Cytotoxic T cell (primary cell): ENCODE measurements around a stretch of chr3.

- PRO-cap, 2 experiments = peak in 2 of 2 experiments; most common plus-strand start chr3:13480687 (in 1); most common minus-strand start chr3:13480616 (in 2)
These were observed 758 bp downstream of the HDAC11 start for GRCh38 chr3:13480530-13481598.

- PRO-cap, 2 experiments = no peak in any of the 2 experiments
These were observed 4.1 kb downstream of the HDAC11 start for GRCh38 chr3:13484219-13484607.

DNA sequence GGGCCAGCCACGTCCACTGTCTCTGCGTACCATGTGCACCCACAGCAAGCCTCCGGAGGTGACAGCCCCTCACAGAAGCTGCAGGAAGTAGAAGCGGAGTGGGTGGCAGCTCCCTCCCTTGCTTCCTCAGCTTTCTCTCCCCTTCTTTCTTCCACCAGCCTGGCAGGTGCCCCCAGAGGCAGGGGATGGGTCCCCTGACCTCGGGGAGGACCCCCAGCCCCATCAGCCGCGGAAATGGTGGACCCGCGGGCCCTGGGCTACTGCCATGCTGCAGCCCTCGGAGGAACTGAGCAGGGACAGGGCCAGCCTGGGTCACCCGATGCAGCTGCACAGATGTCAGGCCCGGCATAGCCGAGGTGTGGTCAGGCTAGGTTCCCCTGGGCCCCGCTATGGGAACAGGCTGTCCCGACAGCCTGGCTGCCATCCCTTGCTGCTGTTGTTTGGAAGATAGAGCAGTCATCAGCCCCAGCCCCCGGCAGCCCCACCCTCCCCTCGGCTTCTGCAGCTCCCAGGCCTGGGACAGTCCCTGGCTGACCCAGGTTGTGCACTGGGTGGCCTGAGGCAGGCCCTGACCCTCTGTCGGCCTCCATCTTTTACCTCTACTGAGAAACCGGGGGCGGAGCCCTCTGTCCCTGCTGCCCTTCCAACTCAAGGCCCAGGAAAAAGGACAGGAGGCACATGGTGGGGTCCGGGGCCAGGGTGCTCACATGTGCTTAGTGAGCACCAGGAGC is 31.7 kb upstream of the FBLN2 start:
- PRO-cap, 2 experiments = no peak in any of the 2 experiments

DNA sequence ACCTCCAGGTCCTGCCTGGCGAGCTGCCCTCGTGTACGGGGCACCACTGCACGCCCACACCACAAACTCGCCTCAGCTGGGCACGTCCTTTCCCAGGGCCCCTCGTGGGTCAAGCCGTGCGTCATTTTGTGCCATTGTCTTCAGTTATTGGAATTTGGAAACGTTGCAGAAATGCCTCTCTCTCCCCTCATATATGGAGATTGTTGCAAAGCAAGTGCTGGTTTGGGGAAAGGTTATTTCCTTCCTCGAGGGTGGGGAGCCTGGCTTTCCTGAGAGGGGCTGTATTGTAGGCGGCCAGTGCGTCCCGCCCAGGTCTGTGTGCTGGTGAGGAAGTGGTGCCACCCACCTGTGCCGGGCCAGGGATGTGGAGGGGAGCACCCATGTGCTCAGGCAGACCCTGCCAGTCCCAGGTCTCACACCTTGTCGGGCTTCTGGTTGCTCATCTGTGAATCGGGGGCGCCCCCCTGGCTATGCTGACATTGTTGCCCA is 4.6 kb downstream of the FBLN2 start:
- PRO-cap, 2 experiments = no peak in any of the 2 experiments

- PRO-cap, 2 experiments = no peak in any of the 2 experiments
These were observed 106.4 kb downstream of the FBLN2 start for GRCh38 chr3:13655206-13655817.

GRCh38 chr3:13850039-13850944 is 29.6 kb downstream of the WNT7A start:
- PRO-cap, 2 experiments = no peak in any of the 2 experiments

DNA sequence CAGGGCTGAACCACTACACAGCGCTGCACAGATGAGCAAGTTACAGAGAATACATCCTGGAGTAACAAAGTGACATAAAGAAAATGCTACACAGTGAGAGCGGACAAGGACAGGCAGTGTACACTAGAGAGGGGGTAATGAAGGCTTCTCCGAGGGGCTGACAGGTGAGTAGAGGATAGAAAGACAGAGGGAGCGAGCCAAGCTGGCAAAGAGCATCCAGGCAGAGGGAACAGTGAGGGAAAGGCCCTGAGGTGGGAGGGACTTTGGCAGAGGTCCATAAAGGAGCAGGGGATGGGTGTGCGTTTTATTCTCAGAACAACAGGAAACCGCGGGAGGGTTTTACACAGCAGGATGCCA is 13.5 kb downstream of the WNT7A start:
- PRO-cap, 2 experiments = peak in 2 of 2 experiments; most common minus-strand start position 234 of the sequence (in 2)

GRCh38 chr3:13890344-13891110 is 10.7 kb upstream of the WNT7A start:
- PRO-cap, 2 experiments = peak in 1 of 2 experiments; most common plus-strand start chr3:13890996 (in 1); most common minus-strand start chr3:13890839 (in 1)

- PRO-cap, 2 experiments = no peak in any of the 2 experiments
These were observed 9.6 kb downstream of the TMEM43 start for GRCh38 chr3:14134174-14135033.

DNA sequence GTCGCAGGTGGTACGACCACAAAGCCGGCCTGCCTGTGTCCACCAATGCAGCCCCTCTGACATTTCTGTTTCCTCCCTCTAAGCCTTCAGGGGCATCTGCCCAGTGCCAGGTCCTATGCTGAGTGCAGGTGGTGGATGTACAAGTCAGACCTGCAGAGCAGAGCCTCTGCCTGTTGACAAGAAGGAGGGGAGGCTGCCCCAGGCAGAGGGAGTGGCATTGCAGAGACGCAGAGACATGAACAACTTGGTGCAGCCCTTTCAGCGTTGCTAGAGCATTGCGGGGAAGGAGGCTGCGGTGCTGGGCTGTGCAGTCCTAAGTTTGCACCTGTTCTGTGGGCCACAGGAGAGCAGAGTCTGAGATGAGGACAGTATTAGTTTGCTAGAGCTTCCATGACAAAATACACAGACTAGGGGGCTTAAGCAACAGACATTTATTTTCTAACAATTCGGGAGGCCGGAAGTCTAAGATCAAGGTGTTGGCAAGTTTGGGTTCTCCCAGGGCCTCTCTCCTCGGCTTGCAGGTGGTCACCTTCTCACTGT is 65.2 kb downstream of the LSM3 start:
- PRO-cap, 2 experiments = no peak in any of the 2 experiments

- PRO-cap, 2 experiments = no peak in any of the 2 experiments
These were observed 27.9 kb upstream of the SLC6A6 start for GRCh38 chr3:14374304-14375025.

DNA sequence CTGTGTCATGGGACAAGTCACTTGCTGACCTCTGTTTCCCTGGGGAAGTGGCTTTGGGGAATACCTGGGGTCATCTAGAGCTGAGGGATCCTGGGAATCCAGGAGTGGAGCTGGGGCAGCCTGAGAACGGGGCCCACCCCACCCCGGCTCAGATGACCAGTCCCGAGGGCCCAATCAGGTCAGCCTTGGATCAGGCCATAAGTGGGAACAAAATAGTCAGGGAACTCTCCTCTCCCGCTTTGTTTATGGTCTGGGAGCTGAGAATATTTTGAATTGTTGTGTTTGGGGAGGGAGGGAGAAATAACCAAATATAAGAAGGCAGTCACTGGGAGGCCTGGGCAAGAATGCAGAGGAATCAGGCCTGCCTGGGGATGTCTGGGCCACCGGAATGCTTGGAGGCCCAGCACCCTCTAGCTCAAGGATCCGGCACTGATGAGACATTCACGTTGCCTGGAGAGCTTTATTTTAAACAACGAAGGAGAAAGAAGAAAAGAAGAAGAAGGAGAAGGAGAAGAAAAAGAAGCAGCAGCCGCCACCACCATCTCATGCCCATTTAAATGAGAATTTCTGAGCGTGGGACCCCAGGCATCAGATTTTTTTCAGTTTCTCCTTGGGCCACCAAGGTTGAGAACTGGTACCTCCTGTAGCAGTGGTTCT is 8.7 kb upstream of the SLC6A6 start:
- PRO-cap, 2 experiments = no peak in any of the 2 experiments

DNA sequence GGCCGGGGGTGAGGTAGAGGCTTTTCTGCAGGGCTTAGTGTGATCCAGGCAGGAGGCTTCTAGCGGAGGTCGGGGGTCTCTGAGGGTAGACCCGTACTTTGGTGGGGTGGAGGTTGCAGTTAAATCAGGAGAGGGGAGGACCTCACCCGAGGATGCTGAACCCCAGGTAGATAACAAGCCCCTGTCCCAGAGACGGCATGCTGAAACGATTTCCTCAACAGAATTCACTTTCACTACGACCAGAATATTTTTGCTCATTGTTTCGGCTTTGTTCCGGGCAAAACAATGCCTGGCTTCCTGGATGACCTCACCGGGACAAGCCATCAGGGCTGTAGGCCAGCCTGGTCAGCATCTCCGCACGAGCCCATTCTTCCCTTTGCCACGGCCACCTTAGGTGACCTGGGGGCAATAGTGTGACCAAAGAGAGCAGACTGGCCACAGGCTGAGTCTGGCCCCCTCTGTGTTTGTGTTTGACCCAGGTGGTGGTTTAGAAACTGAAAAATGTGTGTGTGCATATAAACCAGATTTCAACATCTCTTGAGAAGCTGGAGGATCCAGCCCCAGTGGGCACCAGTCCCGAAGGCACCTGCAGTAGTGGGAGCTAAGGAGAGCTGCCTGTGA is 33.0 kb downstream of the SLC6A6 start:
- PRO-cap, 2 experiments = no peak in any of the 2 experiments

DNA sequence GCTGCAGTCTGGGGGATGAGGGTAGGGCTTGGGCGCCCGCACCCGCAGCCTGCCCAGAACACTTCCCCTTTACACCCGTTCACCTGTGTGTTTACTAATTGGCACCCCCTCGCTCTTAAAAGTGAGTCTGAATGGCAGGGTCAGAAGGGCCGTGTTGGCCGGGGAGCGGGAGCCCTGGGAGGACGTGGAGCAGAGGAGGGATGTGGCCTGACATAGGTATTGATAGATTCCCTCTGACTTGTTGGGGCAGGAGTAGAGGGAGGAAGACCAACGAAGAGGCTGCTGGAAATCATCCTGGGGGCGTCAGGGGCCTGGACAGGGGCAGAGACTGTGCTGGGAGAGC is 51.5 kb downstream of the SLC6A6 start:
- PRO-cap, 2 experiments = no peak in any of the 2 experiments

DNA sequence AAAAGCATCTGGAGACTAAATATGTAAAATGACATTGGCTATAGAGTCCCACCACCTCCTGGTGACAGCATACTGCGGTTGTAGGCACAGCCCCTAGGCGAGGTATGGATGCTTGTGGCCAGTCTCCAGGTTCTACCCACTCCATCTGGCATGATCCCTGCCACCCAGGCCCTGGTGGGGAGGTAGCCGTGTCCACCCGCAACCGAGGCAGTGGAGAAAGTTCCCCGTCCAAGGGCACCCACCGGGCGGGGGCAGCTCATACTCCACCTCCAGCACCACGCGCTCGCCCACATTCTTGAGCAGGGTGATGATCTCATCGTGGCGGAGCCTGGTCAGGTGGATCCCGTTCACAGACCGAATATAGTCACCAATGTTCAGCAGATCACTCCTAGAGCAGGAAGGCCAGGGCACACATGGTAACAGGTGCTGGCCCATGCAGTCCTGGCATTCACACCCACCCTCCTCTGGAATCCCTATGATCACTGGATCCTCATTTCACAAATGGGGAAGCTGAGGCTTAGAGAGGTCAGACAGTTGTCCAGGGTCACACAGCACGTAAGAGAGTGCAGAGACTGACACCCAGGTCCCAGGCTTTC is 15.9 kb downstream of the GRIP2 start:
- PRO-cap, 2 experiments = no peak in any of the 2 experiments

- PRO-cap, 2 experiments = no peak in any of the 2 experiments
These were observed 23.2 kb downstream of the FGD5 start for GRCh38 chr3:14841878-14842353.

DNA sequence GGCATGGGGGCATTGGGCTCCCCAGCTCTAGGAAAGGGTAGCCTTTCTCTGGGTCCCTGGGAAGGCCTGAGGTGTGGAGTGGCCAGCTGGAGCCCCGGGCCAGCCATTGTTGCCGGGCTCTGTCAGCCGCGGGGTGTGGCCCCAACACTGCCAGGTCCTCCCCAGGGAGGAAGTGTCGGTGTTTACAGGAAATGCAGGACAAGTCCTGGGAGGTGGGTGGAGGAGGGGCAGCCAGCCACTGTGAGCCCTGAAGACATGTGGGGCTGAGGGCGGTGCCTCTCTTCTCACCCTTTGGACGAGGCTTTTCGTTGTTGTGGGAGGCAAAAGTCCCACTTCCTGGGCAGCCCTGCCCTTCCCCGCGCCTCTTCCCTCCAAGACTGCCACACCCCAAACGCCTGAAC is 29.1 kb downstream of the FGD5 start:
- PRO-cap, 2 experiments = no peak in any of the 2 experiments

GRCh38 chr3:14852958-14853347 is 34.2 kb downstream of the FGD5 start:
- PRO-cap, 2 experiments = no peak in any of the 2 experiments

DNA sequence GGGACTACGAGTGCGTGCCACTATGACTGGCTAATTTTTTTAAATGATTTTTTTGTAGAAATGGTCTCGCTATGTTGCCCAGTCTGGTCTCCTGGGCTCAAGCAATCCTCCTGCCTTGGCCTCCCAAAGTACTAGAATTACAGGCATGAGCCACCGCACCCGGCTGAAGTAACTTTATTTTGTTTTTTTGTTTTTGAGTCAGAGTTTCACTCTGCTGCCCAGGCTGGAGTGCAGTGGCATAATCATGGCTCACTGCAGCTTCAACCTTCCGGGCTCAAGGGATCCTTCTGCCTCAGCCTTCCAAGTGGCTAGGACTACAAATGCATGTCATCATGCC is 5.5 kb downstream of the RBSN start:
- PRO-cap, 2 experiments = no peak in any of the 2 experiments

GRCh38 chr3:15186547-15186945 is 19.5 kb upstream of the CAPN7 start:
- PRO-cap, 2 experiments = no peak in any of the 2 experiments